Peyer's patch (tissue), 4 donors: ENCODE data around the genes HSPA14, OLAH, ITGA8 and PTER.

DNA sequence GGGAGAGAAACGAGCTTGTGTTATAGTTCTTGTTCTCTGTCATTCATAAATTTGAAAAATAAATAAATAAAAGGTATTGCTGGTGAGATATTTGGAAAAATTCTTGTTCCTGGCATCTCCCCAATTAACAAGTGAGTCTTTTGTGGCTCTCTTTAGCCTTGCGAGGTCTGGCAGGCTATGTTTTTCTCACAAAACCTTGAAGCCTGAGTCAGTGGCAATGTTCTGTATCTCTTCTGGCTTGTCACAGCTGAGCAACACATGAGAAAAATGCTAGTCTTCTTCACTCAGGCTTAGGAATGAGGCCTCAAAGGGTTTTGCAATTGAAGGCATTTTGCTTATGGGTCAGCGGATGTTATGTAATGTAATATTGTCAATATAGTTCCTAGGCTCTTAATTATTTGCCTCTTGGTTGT is 273.9 kb downstream of the FRMD4A start:
- PRO-cap, result no peak
- RAMPAGE, long total RNA, 4 experiments, result no peak in any of the 4 experiments

DNA sequence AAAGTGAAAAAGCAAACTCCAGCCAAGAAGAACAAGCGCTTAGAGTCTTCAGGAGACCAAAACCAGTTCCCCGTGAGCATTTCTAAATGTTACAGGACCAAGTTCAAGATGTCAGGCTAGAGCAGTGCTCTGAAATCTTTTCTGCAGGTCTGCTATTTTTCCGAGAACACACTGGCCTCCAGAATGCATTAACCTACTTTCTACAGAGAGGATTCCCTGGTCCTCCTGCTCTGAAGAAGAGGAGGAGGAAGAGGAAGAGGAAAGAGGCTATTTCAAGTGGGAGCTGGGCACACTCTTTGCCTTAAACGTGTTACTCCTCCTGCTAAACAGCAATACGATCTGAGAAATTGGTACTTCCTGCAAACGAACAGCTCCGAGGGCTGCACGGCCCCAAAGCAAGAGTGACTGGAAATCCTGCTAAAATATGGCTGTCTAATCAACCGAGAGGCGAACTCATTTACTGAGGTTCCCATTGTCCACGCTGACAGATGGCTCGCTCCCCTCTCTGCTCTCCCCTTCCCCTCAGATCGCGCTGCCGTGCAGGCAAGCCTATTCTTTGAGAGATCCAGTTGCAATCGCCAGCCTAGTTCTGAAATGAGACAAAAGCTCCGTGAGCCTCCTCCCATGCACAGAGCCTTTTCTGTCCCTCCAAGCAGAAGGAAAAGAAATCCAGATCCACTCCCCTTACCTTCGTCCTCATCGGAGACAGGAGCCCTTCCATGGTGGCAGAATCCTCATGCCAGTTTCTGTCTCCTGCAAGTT is 157.2 kb downstream of the FRMD4A start:
- PRO-cap, result no peak
- RAMPAGE, long total RNA, 4 experiments, result no peak in any of the 4 experiments

DNA sequence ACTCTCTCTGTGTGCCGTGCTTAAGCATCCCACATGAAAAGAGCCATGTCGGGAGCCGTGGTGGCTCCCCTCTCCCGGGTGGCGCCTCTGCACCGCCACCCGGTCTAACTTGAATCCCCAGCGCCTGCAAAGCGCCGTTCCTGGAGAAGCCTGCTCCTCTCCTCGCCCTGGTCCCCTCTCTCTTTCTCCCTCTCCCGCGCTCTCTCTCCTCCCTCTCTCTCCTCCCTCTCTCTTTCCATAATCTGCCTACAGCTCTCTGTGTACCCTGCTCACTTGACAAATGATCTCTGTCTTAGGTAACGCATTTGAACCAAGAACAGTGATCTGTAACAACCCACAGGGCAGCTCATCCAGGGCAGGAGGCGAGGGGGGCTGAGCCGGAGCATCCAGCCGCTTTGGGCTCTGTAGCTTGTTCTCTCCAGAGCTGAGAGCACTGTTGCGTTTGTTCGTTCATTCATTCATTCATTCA is 156.6 kb downstream of the FRMD4A start:
- PRO-cap, result no peak
- RAMPAGE, long total RNA, 4 experiments, result no peak in any of the 4 experiments

DNA sequence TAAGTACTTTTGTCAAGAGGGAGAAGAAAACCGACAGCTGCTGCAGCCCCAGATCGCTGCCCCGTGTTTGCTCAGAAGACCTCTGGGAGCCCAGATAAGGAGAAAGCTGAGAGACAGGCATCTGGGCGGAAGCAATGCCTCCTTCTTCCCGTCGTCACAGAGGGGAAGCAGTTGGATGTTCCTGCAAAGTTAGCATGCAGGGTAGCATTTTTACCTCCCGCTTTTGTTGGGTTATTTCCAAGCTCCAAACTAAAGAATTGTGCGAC is 149.5 kb downstream of the FRMD4A start:
- PRO-cap, result no peak
- RAMPAGE, long total RNA, 4 experiments, result no peak in any of the 4 experiments

DNA sequence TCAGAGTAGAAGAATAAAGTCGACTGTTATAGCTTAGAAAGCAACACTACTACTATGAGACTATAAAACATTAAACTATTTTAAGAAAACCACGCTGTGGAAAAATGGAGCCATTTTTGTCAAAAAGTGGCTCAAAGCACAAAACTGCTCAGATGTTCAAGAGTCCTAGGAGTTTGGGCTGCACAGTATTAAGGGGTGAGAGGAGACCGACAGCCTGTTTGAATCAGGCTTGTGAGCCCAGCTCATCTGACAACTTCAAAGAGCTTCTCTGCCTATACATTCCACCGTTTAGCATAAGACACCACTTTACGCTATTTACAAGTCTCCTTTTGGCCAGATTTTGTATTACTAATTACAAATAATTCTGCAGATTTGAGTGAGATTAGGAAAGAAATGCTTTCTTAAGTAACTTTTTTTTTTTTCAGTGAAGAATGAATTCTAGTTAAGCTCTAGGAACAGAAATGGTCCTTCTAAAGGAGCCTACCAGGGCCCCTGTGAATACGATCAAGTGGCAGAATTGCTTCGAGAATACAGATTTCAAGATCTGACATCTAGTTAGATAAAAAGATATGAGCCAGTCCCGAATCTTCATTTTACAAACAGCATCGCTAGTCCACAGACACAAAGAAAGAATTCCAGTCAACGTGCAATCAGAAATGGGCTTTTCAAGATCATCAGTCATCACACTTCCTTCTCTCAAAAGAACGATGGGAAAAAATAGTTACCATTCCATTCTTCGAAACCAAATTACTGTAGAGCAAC is 188.2 kb upstream of the FRMD4A start:
- PRO-cap, result no peak
- RAMPAGE, long total RNA, 4 experiments, result start-site peak on the minus strand in 1 of 4 experiments, centred at position 494 of the sequence, 9 reads per replicate

GRCh38 chr10:14529882-14530920 is 199.5 kb upstream of the FRMD4A start:
- PRO-cap, result no peak
- RAMPAGE, long total RNA, 4 experiments, result no peak in any of the 4 experiments

- PRO-cap, result bidirectional peak, plus-strand start at chr10:14532898, minus-strand start at chr10:14532714; bidirectional peak, plus-strand start at chr10:14533315, minus-strand start at chr10:14533084
- RAMPAGE, long total RNA, 4 experiments, result start-site peak on the minus strand in 2 of 4 experiments, at chr10:14532684-14532728 at its widest, 10 reads per replicate
These were observed 202.0 kb upstream of the FRMD4A start for GRCh38 chr10:14532471-14533391.

GRCh38 chr10:14543096-14544152 is 212.7 kb upstream of the FRMD4A start:
- PRO-cap, result no peak
- RAMPAGE, long total RNA, 4 experiments, result start-site peak on the minus strand in 1 of 4 experiments, at chr10:14543711-14544008 at its widest, 8 reads per replicate

GRCh38 chr10:14548483-14548896 is 217.8 kb upstream of the FRMD4A start:
- PRO-cap, result no peak
- RAMPAGE, long total RNA, 4 experiments, result no peak in any of the 4 experiments

DNA sequence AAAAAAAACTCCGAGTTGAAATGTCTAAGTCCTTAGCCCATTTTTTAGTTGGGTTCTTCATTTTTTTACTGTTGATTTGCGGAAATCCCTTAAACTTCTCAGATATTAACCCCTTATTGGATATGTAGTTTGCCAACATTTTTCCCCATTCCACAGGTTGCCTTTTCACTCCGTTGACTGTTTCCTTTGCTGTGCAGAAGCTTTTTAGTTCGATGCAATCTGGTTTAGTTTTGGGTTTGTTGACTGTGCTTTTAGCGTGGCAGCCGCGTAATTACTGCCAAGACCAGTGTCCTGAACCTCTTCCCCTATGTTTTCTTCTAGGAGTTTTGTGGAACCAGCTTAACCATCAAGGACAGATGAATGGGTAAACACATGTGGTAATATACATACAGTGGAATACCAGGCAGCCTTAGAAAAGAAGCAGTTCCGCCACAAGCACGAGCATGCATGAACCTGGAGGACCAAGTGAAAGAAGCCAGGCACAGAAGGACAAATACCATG is 176.7 kb downstream of the FAM107B start:
- PRO-cap, result no peak
- RAMPAGE, long total RNA, 4 experiments, result no peak in any of the 4 experiments

DNA sequence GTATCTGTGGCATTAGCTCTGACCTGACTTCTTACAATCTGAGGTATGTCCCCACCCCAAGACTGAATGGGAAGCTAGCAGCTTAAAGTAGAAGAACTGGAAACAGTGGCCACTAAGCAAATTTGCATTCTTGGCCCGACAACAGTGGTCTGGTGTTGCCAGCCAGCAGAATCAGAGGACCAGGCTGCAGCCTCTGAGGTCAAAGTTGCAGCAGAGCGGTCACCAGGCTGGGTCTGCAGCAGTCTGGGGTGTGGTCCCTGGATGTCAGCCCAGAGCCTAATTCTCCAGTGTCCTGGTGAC is 26.3 kb downstream of the FAM107B start:
- PRO-cap, result no peak
- RAMPAGE, long total RNA, 4 experiments, result no peak in any of the 4 experiments

DNA sequence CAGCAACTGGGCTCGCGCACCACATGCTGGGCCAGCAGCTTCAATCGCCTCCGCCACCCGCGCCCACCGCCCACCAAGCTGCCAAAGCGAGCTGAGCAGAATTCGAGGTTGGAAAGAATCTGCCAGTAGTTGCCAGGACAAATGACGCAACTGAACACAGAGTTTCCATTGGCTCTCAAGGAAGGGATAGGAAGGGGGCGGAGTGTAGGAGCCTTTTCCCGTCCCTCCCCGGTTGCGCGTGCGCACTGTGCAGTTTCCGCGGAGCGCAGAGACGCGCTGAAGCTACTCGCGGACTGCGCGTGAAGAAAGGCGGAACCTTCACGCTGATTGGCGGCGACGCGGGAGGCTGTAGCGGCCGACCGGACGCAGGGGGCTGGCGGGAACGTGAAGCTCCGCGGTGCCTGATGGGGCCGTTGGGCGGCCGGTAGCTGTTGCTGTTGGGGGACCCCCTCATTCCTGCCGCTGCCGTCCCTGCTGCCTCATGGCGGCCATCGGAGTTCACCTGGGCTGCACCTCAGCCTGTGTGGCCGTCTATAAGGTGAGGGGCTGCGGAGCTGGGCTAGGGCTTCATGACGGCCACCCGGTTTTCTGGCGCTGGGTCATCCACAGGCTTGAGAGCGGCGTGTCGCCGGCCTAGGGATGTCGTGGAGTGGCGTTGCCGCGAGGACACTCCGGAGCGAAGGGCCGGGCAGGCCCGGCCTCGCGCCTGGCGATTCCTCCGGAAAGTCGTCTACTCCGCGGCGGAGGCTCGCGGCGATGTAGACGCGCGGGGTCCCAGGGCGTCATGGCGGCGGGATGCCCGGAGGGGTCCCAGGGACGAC is at the start of gene HSPA14:
Gene HSPA14, plus strand, starts transcription at position 385 of the 821 bp plus-strand sequence.
- PRO-cap, result bidirectional peak, plus-strand start at position 385 of the sequence, minus-strand start at position 80 of the sequence
- RAMPAGE, long total RNA, 4 experiments, result start-site peak on the plus strand in 4 of 4 experiments, centred at positions 391 to 402 of the sequence, 26 to 182 reads per replicate; start-site peak on the minus strand in 1 of 4 experiments, centred at position 117 of the sequence, 6 reads per replicate

DNA sequence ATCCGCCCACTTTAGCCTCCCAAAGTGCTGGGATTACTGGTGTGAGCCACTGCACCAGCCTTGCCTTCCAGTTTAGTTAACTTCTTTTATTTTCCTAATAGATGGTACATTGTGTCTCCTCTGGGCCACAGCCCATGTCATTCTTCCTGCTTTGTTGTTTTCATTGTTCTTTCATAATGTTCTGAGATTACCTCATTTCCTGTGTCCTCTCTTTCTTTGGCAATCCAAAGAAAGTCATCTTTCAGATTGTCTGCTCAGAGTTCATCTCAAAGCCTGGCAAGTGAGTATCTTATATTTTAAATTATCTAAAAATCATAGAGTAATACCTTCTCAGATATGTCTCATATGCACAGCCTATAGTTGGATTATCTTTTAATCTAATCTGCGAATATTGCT is at the start of gene OLAH:
Gene OLAH, plus strand, starts transcription at position 237 of the 396 bp plus-strand sequence.
- PRO-cap, result unidirectional peak, plus-strand start at position 244 of the sequence
- RAMPAGE, long total RNA, 4 experiments, result no peak in any of the 4 experiments

- PRO-cap, result unidirectional peak, plus-strand start at chr10:15167982
- RAMPAGE, long total RNA, 4 experiments, result no peak in any of the 4 experiments
These were observed 961 bp downstream of the NMT2 start for GRCh38 chr10:15167354-15168110.

GRCh38 chr10:15719572-15720519 is at the start of gene ITGA8:
TSS of gene ITGA8 (minus strand) at chr10:15719922.
- PRO-cap, result no peak
- RAMPAGE, long total RNA, 4 experiments, result start-site peak on the minus strand in 3 of 4 experiments, at chr10:15719615-15719936 at its widest, 5 to 29 reads per replicate

GRCh38 chr10:15735599-15736225 is 16.0 kb upstream of the ITGA8 start:
- PRO-cap, result unidirectional peak, minus-strand start at chr10:15735929
- RAMPAGE, long total RNA, 4 experiments, result no peak in any of the 4 experiments

- PRO-cap, result no peak
- RAMPAGE, long total RNA, 4 experiments, result no peak in any of the 4 experiments
These were observed 17.9 kb upstream of the ITGA8 start for GRCh38 chr10:15737467-15738123.

DNA sequence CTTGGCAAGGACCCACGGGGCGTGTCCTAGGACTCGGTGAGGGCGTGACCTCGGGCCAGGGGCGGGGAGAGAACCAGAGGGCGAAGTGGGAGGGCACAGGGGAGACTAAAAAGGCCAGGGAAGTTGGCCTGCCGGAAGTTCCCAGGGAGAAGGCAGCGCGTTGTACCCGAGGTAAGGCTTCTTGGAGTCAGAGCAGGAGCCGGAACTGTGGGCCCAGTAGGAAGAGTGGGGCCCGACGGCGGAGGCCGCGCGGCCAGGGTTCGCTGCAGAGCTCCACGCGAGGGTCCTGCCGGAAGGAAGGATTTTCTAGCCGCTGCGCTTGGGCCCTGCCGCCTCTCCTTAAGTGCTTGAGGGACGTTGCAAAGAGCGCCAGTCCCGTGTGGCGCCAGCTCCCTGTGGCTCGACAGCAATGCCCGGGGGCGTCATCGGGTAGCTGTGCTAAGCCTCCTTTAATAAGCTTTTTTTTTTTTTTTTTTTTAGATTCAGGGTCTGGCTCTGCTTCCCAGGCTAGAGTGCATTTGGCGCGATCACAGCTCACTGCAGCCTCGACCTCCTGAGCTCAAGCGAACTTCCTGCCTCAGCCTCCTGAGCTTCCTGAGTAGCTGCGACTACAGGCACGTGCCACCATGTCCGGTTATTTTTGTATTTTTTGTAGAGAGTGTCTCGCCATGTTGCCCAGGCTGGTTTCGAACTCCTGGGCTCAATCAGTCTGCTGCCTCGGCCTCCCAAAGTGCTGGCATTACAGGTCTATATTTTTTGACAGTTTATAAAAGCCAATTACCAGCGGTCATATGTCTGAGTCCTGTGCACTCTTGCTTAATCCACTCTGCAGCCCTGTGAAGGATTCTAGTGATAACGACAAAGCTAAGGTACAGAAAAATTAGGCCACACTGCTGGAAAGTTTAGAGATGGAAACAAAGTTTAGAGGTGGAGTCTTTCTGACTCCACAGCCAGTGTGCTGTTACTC is at the start of gene PTER:
Gene PTER, plus strand, starts transcription at position 134 of the 967 bp plus-strand sequence.
- PRO-cap, result bidirectional peak, plus-strand start at position 134 of the sequence, minus-strand start outside the sequence
- RAMPAGE, long total RNA, 4 experiments, result start-site peak on the plus strand in 2 of 4 experiments, centred at positions 119 to 130 of the sequence, 24 to 61 reads per replicate

- PRO-cap, result no peak
- RAMPAGE, long total RNA, 4 experiments, result no peak in any of the 4 experiments
These were observed 107.3 kb upstream of the C1QL3 start for GRCh38 chr10:16628751-16629580.

DNA sequence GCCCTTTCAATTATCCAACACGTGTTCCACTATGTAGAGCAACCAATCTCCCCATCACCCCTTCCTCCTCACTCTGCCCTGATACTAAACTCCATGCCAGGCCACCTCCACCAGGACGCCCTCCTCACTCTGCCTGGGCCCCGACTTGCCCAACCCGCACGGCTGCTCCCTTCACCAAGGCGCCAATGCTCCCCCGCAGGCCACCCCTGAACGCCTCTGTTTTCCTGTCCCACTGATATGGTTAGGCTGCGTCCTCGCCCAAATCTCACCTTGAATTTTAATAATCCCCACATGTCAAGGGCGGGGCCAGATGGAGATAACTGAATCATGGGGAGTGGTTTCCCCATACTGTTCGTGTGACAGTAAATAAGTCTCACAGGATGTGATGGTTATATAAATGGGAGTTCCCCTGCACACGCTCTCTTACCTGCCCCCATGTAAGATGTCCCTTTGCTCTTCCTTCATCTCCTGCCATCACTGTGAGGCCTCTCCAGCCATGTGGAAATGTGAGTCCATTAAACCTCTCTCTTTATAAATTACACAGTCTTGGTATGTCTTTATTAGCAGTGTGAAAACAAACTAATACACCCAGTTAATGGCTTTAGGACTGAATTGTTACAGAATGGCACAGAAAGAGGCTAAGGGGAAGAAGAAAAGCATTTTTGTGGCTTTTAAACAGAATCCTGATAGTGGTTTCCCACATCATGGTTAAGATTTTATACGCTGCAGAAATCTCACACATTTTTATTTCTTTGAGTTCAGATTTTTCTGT is 29.8 kb downstream of the RSU1 start:
- PRO-cap, result no peak
- RAMPAGE, long total RNA, 4 experiments, result no peak in any of the 4 experiments